Karpas-422 (cell line): Measurements from ENCODE around the gene SPOUT1.

- PRO-cap, result no peak
- RAMPAGE, long total RNA, result no peak
Measured at GRCh38 chr9:128635395-128636677, 20.8 kb downstream of the DYNC2I2 start.

DNA sequence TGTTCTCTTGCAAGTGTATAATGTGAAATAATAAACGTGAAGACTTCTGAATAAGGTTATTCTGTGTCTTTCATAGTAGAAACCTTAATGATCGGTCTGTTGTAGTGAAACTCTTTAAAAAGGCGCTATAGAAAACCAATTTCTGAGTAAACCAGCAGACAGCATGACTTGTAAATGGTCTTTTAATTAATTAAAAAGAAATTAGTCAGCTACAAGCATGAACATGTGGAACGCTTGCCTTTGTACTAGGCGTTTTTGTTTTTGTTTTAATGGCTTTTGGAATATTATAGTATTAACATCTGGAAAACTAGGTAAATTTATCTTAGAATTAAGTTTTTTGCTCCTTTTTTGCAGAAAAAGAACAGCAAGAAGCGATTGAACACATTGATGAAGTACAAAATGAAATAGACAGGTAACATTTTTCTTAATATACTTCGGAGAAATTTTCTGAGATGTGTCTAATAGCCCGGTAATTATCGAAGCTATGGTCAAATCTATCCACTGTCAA lies 1.8 kb downstream of the SET start:
- PRO-cap, result no peak
- RAMPAGE, long total RNA, result no peak

- PRO-cap, result no peak
- RAMPAGE, long total RNA, result no peak
Measured at GRCh38 chr9:128762100-128762527, 9.6 kb downstream of the ZER1 start.

DNA sequence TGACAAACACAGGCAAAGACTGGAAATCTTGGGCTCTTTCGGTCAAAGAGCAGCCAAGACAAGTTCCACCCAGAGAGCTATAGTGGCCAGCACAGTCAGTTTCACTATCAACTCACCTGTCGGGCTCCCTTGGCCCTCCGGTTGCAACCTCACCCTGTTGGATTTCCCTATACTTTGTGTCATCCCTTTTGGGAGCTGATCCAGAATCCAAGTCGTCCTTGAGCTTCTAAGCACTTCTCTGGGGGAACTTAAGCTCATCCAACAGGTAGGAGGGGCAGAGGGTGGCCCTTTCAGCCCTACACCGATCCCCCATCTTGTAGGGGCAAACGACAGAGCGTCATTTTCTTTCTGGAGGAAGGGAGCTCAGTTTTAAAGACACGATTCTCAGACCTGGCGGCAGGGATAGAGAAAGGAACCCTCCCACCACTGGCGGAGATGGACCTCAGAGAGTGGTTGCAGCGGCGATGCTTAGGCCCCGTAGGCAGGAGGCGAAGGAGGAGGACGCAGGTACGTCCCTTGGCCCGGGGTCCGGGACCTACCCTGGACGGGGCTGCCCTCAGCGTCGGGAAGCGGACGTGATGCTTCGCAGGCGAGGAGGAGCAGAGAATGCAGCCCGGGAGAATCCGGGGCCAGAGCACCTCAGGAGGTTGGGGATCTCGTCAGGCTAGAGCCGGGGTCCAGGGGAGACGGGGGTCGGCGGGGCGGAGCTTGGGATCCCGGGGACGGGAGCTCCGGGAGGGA lies 515 bp downstream of the ZER1 start:
- PRO-cap, result bidirectional peak, plus-strand start at position 426 of the sequence, minus-strand start at position 316 of the sequence
- RAMPAGE, long total RNA, result no peak

- PRO-cap, result bidirectional peak, plus-strand start at chr9:128829915, minus-strand start at chr9:128829794
- RAMPAGE, long total RNA, result no peak
Measured at GRCh38 chr9:128829673-128830479, at the start of gene SPOUT1. Gene SPOUT1, minus strand, starts transcription at chr9:128829794.

DNA sequence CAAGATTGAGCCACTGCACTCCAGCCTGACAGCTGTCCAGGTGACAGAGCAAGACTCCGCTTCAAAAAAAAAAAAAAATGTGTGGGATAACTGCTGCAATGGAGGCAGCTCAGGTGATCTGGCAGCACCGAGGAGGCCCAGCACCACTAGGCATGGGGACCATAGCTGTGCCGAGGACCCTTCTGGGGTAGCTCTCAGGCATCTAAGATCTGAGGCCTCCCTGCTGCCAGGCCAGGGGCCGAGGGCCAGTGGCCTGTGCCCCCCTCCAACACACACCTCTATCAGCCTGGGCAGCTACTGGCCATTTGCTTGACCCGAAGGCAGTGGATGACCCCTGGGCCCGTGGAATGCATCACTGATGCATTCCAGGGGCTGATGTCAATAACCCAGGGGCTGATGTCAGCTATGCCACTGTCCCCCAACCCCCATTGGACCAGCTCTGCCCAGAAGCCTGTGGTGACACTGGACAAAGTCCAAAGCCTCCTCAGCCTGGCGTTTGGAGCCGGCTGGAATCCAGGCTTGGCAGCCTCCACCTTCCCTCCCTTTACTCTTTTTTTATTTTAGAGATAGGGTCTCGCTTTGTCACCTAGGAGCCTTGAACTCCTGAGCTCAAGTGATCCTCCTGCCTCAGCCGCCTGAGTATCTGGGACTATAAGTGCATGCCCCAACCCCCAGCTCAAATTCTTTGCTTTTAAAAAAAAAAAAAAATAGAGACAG lies 6.0 kb downstream of the KYAT1 start:
- PRO-cap, result no peak
- RAMPAGE, long total RNA, result no peak

GRCh38 chr9:128926845-128927199 lies 6.0 kb downstream of the PHYHD1 start:
- PRO-cap, result no peak
- RAMPAGE, long total RNA, result no peak

DNA sequence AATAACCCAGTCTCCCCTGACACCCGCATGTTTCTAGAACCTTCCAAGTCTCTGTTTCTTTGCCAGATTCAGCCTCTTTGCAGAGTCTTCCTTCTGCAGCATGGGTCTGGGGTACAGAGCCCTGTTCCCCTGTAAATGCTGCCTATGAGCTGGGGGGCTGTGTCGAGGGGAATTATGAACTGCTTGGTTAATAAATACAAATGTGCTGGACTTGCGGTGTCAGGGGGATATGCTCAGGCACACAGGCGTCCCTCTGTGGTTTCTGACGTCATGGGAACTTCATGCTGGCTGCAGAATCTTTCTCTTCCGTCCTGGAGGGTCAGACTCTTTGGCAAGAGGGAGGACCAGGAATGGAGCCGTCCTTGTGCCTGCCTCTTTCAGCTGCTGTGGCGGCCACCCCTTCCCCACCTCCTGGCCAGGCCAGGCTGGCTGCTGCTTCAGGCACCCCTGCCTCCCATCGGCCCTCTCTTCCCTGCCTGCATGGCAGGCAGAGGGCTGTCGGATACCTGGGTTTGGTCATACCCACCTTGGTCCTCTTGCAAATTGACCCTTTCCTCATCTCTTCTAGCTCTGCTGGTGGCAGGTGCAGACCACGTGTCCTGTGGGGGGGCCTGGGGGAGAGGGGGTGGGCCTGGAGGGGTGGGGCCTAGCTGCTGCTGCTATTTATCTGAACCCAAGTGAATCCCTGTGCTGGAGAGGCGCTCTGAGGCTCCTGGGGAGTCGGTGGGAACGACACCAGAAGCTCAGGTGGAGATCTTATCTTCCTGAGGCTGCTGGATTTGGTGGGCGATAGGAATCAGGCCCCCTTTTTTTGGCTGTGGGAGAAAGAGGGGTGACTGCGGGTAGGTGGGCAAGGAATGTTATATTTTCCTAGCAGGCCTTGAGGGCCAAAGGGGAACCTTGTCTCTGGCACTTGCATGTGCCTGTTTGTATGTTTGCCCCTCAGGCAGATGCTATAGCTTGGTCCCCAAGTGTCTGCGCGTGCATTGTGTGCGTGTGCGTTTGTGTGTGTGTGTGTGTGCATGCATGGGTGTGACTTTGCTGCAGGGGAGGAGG lies 30.4 kb downstream of the PTPA start:
- PRO-cap, result unidirectional peak, minus-strand start at position 545 of the sequence
- RAMPAGE, long total RNA, result no peak

DNA sequence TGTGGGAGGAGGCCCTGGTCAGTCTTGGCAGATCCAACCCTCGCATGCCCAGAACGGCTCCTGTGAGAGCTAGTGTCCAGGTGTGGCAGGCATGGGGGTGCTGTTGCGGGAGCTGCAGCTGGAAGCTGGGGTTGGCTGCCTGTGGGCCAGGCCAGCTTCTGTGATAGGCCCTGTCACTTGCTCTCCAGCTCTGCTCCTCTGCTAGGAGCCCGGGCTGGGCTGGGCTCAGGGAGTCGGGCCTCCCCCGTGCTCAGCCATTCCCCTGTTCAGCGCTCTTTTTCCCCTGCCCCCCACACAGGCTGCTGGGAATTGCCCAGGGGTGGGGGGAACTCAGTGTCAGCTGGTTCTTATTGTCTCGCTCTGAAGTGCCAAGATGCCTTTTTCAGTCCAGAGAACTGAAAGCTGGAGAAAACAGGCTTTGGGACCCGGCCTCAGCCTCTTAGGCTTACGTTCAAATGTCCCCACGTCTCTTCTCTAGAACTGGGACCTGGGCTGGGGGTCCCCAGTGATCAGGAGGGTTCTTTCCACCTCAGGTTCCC lies 31.4 kb downstream of the IER5L start:
- PRO-cap, result no peak
- RAMPAGE, long total RNA, result no peak

- PRO-cap, result no peak
- RAMPAGE, long total RNA, result no peak
Measured at GRCh38 chr9:129283244-129283571, 105.1 kb upstream of the IER5L start.

- PRO-cap, result no peak
- RAMPAGE, long total RNA, result no peak
Measured at GRCh38 chr9:129322346-129322834, 144.3 kb upstream of the IER5L start.

DNA sequence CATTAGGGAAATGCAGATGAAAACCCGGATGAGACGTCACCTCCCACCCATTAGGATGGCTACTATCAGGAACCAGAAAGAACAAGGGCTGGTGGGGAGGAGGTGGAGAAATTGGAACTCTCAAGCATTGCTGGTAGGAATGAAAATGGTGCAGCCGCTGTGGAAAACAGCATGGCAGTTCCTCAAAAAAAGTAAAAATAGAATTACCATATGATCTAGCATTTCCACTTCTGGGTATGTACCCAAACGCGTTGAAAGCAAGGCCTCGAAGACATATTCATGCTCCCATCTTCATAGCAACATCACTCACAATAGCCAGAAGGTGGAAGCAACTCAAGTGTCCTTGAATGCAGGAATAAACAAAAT lies 166.6 kb upstream of the IER5L start:
- PRO-cap, result no peak
- RAMPAGE, long total RNA, result no peak

DNA sequence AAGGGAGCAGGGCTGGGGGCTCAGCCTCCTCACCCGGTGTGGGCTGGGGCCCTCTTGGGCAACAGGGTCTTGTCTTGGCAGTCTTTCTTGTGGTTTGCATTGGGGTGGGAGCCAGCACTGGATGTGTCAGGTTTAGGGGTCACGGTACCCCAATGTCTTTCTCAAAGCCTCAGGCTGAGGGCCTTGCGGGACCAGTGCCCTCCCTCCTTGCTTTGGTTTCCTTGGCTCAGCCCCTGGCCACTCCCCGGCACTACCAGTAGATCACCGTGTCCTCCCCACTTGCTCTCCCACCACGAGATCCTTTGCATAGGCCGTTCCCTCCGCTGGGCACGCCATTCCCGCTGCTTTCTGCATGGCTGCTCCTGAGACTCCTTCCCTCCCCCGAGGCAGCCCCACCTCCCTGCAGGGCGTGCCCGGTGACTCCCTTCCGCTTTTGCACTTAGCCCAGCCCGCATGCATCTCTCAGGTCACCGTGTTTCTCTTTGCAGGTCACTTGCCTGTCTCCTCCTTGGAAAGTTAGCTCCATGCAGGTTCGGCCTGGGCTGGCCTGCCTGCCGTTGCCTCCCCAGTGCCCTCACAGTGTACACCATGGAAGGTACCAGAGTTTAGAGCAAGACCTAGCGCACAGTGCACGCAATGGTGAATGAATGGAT lies 214.6 kb downstream of the C9orf50 start:
- PRO-cap, result no peak
- RAMPAGE, long total RNA, result no peak

DNA sequence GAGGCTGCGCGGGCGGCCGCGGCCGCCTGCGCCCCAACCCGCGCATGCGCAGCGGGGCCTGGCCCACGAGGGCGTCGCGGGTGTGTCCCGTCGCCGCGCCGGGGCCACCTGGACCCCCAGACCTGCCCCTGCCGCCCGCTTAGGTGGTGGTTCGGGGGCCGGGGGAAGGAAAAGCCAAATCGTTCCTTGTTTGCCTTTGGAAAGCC lies 207.1 kb downstream of the C9orf50 start:
- PRO-cap, result bidirectional peak, plus-strand start at position 43 of the sequence, minus-strand start outside the sequence
- RAMPAGE, long total RNA, result no peak

- PRO-cap, result no peak
- RAMPAGE, long total RNA, result no peak
Measured at GRCh38 chr9:129442763-129443423, 178.0 kb downstream of the C9orf50 start.

GRCh38 chr9:129482504-129483125 lies 138.3 kb downstream of the C9orf50 start:
- PRO-cap, result no peak
- RAMPAGE, long total RNA, result no peak

- PRO-cap, result no peak
- RAMPAGE, long total RNA, result no peak
Measured at GRCh38 chr9:129500585-129501699, 120.0 kb downstream of the C9orf50 start.

GRCh38 chr9:129580123-129580706 lies 40.7 kb downstream of the C9orf50 start:
- PRO-cap, result no peak
- RAMPAGE, long total RNA, result no peak

DNA sequence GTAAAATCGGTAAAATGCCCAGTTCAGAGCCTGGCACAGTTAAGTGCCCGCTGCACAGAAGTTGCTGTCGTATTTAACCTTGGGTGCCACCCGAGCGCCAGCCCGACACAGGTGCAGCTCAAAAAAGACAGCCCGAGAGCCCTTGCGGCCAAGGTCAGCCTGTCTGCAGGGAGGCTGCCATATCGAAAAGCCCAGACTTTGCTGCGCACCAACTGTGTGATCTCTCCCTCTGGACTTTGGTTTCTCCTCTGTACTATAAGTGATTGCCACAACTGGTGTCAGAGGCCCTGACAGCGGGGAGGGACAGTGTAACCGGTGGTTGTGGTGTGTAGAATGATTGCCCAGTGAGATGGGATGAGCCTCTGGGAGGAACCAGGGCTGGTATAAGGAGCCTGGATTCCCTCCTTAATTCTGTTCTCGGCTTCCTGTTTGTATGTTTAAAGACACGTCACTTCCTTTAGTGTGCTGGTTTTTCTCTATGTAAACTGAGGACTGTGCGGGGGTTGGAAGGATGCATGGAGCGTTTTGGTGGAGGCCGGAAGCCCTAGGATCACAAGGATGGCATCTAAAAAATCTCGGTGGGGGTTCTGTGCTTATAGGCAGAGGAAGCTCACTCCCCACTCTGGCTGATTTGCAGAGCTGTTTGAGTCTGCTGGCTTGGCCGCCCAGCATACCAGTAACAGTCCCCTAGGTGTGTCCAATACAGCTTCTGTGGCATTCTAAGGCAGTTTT lies 865 bp downstream of the NTMT1 start:
- PRO-cap, result no peak
- RAMPAGE, long total RNA, result no peak

- PRO-cap, result no peak
- RAMPAGE, long total RNA, result no peak
Measured at GRCh38 chr9:129773550-129774226, 20.8 kb upstream of the PTGES start.